Cardiac muscle cell (in vitro differentiated cells and primary cell): ENCODE data around the genes LGR5, GLIPR1L1 and ZDHHC17.

DNA sequence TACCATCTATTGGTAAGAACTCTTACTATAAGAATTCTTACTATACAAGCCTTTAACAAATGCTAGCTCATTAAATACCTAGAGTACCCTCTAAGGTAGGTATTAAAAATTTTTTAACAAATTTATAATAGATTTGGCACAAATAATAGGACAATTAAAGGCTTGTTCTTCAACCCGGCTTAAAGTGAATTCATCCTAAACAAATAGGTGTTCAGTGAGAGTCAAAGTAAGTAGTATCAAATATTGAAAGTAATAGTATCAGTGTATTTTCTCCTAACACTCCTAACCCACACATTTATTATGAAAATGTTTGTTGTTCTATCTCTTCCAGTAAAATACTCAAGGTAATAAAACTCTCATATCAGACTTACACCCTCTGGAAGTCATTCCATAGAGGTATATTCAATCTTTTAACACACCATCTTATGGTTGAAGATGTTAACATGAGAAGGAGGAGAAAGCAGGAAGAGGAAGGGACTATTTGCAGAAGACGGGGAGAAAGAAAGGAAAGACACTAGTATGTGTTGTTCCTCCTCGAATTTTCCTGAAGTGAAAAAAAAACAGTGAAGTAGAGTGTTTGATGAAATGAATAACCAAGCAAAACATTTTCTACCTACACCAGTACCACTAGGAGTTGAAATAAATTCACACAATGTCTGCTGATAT is 1.6 kb upstream of the CNOT2 start:
- RAMPAGE, long total RNA, result no peak
- RRBS, result no CpG with 5 or more reads among the region's 3 CpGs

DNA sequence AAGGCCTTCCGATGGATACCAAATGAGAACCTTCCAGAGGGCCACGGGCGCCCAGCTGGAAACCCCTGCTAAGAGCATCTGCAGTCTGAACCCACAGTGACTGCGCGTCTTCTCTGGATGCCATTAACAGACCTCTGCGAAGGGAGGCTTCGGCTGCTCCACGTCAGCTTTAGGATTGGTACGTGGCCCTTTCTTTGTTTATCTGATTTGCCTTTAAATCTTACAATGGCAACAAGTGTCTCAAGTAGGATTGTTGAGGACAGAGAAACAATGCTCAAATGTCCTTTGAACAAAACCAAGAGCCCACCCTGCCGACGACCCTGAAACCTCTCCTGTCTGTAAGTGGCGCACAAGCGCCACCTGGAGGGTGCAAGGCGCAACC is 82.4 kb upstream of the PTPRB start:
- RAMPAGE, long total RNA, result no peak
- RRBS, result no CpG with 5 or more reads among the region's 14 CpGs

GRCh38 chr12:70754105-70755031 is 117.1 kb upstream of the PTPRB start:
- RAMPAGE, long total RNA, result no peak
- RRBS, result no CpG with 5 or more reads among the region's 11 CpGs

GRCh38 chr12:71139024-71139619 is 18.7 kb downstream of the TSPAN8 start:
- RAMPAGE, long total RNA, result no peak
- RRBS, result 94% methylated on average over 3 of the region's 4 CpGs

- RAMPAGE, long total RNA, result no peak
- RRBS, result no CpG with 5 or more reads among the region's 16 CpGs
Observed at GRCh38 chr12:71438668-71439302, 813 bp upstream of the LGR5 start.

GRCh38 chr12:71439303-71440121 is at the start of gene LGR5:
Gene LGR5, plus strand, starts transcription at chr12:71439798.
- RAMPAGE, long total RNA, result no peak
- RRBS, result 5% methylated on average over 14 of the region's 73 CpGs

DNA sequence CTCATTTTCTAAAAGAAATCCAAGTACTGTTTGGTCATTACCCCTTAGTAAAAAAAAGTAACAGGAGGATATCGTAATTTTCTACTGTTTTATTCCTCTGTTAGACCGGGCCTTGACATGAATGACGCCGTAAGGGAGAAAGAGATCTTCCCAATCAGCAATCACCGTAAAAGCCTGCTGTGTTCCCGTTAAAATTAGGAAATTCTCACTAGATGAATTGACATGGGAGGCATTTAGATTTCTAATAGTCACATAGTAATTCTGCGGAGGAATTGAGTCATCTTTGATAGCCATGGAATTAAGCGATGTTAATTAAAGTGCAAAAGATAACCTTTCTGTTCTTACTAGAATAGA is 641 bp downstream of the THAP2 start:
- RAMPAGE, long total RNA, result no peak
- RRBS, result no CpG with 5 or more reads among the region's 8 CpGs

GRCh38 chr12:71710128-71710671 is 24.3 kb downstream of the TMEM19 start:
- RAMPAGE, long total RNA, result no peak
- RRBS, result no CpG with 5 or more reads among the region's 6 CpGs

DNA sequence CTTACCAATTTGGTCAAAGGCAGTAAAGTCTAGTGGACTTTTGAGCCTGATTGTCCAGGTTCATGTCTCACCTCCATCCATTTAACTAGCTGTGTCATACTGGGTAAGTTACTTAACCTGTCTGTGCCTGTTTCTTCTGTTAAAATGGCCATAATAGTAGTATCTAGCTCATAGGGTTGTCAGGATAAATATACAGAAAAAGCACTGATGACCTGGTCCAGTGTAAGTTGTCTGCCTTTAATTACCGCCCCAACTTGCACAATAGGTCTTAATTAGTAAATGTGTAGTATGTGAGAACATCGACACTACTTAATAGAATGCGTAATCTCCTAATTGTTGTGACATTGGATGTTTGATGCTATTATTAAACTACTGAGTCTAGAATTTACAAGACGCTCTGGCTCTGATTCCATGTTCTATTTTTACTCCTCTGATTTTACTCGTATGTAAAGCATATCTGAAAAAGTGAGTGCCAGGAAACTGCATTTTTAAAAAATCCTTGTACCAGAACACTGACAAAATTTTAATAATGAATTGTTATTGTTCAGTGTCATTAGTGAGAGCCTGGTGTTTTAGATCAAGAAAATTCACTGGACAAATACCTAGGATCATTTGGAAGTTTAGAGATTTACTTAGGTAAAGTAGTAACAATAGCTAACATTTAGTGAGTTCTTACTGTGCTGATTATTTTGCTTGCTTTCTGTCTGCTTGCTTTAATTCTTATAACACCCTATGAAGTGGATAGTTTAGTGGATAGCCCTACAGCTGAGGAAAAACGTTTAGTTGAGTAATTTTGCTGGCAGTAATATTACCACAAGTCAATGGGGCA is 1.7 kb downstream of the RAB21 start:
- RAMPAGE, long total RNA, result no peak
- RRBS, result no CpG with 5 or more reads among the region's 6 CpGs

DNA sequence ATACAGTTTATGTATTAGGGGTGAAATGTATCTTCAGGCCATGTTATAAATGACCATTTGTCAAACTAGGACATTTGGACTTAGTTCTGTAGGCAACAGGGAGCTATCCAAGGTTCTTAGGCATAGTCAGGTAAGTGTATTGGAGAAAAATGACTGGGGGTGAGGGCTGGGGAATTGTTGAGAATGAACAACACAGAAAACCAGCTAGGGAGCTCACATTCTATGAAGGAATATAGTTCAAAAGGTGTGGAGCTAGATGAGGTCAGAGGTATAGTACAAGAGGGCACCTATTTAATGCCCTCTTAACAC is 42.6 kb downstream of the TPH2 start:
- RAMPAGE, long total RNA, result no peak

DNA sequence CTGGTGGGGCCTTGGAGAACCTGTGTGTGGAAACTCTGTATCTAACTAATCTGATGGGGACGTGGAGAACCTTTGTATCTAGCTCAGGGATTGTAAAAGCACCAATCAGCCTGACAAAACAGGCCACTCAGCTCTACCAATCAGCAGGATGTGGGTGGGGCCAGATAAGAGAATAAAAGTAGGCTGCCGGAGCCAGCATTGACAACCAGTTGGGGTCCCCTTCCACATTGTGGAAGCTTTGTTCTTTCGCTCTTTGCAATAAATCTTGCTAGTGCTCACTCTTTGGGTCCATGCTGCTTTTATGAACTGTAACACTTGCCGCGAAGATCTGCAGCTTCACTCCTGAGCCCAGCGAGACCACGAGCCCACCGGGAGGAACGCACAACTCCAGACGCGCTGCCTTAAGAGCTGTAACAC is 86.3 kb upstream of the TRHDE start:
- RAMPAGE, long total RNA, result no peak
- RRBS, result no CpG with 5 or more reads among the region's 11 CpGs

GRCh38 chr12:72254166-72255464 is 17.6 kb upstream of the TRHDE start:
- RAMPAGE, long total RNA, result no peak
- RRBS, result no CpG with 5 or more reads among the region's 5 CpGs

DNA sequence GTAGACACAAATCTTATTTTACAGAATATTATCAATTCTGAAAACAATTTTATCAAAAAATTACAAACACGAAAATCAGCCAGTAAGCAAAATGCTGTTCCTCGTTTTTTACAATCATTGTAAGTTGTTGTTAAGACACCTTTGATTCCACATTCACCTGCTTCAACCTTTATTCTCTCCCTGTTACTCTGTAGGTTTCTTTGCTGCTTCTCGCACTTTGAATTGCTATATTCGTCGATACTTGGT is 857.3 kb downstream of the TRHDE start:
- RAMPAGE, long total RNA, result no peak
- RRBS, result no CpG with 5 or more reads among the region's 5 CpGs

DNA sequence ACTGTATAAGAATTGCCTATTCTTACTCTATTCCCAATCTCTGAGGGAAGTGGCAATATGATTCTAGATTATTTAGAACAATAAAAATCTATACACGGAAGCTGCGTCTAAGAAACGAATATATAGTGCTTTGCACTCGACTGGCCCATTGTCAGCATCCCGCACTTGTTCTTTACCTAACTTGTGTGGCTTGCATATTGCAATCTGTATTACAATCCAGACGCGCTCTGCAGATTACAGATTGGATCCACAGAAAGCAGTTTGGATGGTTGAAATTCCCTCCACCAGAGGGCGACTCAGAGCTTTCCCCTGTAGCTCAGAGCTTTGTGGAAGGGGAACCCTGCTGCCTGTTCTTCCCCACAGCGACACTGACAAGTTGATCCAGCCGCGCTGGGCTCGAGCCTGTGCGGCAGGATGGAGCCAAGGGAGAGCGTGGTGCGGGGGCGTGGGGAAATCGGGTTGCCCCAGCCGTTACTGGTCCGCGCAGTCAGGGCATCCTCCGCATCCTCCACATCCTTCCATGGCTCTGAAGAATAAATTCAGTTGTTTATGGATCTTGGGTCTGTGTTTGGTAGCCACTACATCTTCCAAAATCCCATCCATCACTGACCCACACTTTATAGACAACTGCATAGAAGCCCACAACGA is at the start of gene GLIPR1L1:
Gene GLIPR1L1, plus strand, starts transcription at position 462 of the 648 bp plus-strand sequence.
- RAMPAGE, long total RNA, result no peak
- RRBS, result no CpG with 5 or more reads among the region's 22 CpGs

DNA sequence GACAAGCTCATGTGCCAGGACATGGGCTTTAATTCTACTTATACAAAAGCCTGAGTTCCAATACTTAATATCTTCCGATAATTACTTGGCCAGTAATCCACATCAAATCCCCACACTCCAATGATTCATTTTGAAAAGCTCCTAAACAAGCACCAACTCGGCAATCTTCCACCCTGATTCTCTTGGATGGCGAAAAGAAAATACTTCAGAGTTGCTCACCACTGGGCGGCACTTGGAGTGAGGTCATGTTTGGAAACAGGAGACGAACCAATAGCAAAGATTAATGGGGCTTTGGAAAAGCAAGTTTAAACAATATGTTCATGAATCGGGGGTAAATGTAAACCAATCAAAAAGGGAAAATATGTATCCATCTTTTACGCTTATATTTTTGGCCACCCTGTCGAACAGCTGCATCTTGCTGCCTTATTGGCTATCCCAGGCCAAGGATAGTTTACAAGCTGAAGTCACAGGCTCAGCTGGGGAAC is 263.7 kb downstream of the NAP1L1 start:
- RAMPAGE, long total RNA, result no peak
- RRBS, result no CpG with 5 or more reads among the region's 8 CpGs

- RAMPAGE, long total RNA, result no peak
- RRBS, result no CpG with 5 or more reads among the region's 4 CpGs
Observed at GRCh38 chr12:75953963-75954639, 130.4 kb downstream of the NAP1L1 start.

GRCh38 chr12:76158544-76159336 is 74.3 kb upstream of the NAP1L1 start:
- RAMPAGE, long total RNA, result no peak
- RRBS, result no CpG with 5 or more reads among the region's 11 CpGs

GRCh38 chr12:76259547-76260360 is 88.5 kb downstream of the BBS10 start:
- RAMPAGE, long total RNA, result no peak
- RRBS, result no CpG with 5 or more reads among the region's 4 CpGs

DNA sequence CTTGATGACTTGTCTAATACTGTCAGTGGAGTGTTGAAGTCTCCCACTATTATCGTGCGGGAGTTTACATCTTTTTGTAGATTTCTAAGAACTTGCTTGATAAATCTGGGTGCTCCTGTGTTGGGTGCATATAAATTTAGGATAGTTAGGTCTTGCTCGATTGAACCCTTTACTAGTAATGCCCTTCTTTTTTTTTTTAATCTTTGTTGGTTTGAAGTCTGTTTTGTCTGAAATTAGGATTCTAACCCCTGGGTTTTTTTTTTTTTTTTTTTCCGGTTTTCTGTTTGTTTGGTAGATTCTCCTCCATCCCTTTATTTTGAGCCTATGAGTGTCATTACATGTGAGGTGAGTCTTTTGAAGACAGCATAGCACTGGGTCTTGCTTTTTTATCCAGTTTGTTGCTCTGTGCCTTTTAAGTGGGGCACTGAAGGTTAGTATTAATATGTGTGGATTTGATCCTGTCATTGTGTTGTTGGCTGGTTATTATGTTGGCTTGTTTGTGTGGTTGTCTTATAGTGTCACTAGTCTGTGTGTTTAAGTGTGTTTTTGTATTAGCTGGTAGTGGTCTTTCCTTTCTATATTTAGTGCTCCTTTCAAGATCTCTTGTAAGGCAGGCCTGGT is 46.0 kb downstream of the OSBPL8 start:
- RAMPAGE, long total RNA, result no peak
- RRBS, result no CpG with 5 or more reads among the region's 4 CpGs

GRCh38 chr12:76763424-76764331 is at the start of gene ZDHHC17:
Gene ZDHHC17, plus strand, starts transcription at chr12:76764115.
- RAMPAGE, long total RNA, result start-site peak on the plus strand at chr12:76764237-76764261, 522 and 676 reads in 2 replicates
- RRBS, result 1% methylated on average over 53 of the region's 78 CpGs